Bronchial lymph node (tissue), 1 donor: ENCODE measurements around a stretch of chr6.

DNA sequence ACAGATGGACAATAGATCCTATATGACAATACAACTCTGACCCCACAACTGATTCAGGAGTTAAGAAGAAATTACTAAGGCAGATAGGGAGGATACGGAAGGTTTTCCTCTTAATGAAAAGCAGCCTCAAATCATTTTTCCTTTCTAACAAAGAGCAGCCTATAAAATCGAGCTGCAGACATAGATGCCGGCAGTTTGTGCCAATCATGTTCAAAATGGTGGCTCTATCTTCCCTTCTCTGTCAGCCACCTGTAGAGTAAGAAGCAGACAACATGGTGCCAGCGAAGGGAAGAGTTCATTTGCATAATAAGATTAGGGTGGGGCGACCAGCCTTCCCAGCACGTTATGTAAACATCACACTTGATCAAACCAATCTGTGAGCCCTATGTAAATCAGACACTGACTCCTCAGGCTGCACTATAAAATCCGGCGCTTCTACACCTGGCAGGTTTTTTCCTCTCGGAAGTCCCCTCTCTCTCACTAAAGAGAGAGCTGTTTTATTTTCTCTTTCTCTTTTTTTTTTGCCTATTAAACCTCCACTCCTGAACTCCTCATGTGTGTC is 13.1 kb downstream of the TPMT start:
- PRO-cap = no peak

DNA sequence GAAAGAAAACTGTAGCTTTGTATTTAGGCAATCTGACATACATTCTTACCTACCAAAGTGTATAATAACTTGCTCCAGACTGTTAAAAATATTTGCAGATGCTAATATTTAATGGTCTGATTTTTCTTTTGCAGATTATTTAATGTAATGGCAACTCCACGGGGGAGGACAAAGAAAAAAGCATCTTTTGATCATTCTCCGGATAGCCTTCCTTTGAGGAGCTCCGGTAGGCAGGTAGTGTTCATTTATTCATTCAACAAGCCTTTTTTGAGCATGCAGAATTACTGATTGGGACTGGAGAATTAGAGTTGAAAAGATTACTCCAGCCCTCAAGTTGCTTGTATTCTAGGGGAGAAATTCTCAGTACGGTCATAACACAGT is 4.5 kb downstream of the KDM1B start:
- PRO-cap = no peak

- PRO-cap = unidirectional peak, minus-strand start at chr6:18397716
Observed at GRCh38 chr6:18397428-18397983, 10.4 kb downstream of the RNF144B start.

- PRO-cap = no peak
Observed at GRCh38 chr6:19312055-19312757, 525.0 kb upstream of the ID4 start.

DNA sequence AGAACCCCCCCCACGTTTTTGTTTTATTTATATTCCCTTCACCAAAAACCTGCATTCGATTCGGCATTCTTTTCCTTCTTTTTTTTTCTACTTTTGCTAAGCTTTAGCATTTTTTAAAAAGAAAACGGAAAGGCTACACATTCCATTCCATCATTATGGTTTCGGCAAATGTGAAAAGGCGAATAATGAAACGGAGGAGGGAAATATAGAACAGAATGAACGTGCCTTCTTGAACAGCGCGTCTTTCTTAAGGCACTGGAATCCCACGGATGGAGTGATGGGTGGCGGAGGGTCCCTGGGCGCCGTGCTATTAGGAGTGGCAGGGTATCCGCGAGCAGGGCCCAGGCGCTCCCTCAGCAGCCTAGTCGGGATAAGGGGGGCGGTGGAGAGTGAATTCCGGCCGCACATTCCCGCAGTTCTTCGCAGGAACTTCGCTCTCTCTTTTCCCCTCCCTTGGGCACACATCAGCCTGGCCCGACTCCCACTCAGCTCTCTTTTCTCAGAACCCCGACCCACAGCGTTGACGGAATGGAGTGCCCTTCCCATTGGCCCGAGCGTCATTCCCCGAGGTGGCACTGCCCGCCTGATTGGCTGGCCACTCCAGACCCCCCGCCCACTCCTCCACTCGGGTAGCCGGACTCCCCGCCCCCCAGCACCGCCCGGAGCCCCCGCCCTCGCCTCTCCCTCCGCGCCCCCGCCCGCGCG is 454 bp upstream of the ID4 start:
- PRO-cap = bidirectional peak, plus-strand start outside the sequence, minus-strand start at position 495 of the sequence

GRCh38 chr6:19837662-19837779 is 351 bp downstream of the ID4 start:
- PRO-cap = no peak

DNA sequence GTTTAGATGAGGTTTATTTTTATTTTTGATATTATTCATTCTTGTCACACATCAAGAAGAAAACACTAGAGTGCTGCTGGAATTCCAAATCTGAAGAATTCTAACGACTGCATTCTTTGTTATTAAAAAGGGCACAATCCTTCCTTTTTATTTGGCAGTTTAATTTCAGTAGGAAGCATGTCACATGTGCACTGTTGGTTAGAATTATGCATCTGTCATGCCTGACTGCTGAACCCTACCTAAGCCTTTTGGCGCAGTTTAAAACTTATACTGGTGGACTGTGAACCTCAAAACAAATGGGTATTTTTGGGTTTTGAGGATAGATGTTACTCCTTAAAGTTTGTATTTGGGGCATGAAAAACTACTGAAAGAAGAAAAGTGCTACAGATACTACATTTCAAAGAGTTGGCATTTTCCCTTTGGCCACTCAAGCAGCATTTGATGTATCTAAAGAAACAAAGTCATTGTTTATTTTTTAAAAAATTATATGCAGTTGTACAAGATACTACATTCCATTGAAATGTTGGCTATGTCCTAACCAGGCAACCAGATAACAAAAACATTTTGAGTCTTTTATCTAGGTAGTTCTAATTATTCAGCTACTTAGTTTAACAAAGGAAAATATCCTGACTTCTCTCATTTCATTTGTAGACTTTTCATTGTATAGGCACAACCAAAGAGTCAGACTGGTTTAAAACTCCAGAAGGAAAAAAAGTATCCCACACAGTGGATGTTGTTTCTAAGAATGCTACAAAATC is 4.2 kb downstream of the ID4 start:
- PRO-cap = unidirectional peak, minus-strand start at position 99 of the sequence

DNA sequence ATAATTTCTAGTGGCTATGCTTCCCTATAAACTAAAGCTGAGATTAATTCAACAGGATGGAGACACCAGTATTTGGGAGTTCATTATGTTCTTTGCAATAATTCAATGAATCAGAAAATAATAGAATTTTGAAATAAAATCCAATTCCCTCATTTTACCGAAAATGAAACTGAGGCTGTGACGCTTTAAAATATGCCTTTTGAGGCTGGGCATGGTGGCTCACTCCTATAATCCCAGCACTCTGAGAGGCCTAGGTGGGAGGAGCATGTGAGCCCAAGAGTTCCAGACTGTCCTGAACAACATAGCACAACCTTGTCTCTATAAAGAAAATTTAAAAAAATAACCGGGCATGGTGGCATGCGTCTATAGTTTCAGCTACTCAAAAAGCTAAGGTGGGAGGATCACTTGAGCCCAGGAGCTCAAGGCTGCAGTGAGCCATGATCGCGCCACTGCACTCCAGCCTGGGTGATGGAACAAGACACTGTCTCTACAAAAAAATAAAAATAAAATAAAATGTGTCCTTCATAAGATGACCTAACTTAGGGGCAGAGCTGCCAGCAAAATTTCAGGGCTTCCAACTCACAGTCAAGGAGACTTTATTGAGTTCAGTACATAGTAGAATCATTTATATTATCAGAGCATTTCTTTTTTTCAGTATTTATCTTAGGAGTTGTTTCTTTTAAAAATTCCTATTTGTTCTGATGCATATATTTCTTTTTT is 12.5 kb downstream of the ID4 start:
- PRO-cap = no peak

GRCh38 chr6:20201864-20202457 is 10.3 kb downstream of the MBOAT1 start:
- PRO-cap = no peak

DNA sequence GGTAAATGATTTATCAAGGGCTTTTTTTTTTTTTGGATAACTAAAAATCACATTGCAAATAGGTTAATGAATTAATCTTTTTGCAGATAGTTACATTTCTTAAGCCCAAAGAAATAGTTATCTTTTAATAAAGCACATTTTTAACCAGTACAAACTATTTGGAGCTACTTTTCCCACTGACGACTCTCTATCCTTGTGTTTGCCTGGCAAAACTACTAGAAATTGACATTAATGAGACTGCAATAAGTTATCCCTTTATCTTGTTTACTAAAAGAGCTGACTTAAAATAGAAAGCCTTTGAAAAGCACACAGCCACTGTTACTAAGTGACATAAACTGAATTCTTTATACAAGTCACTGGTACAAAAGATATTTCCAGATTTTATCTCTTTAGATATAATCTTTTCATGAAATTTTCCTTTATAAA is 9.7 kb downstream of the MBOAT1 start:
- PRO-cap = no peak

GRCh38 chr6:20401096-20401642 is 510 bp upstream of the E2F3 start:
- PRO-cap = unidirectional peak, minus-strand start at chr6:20401443; bidirectional peak, plus-strand start at chr6:20401909, minus-strand start at chr6:20401479

DNA sequence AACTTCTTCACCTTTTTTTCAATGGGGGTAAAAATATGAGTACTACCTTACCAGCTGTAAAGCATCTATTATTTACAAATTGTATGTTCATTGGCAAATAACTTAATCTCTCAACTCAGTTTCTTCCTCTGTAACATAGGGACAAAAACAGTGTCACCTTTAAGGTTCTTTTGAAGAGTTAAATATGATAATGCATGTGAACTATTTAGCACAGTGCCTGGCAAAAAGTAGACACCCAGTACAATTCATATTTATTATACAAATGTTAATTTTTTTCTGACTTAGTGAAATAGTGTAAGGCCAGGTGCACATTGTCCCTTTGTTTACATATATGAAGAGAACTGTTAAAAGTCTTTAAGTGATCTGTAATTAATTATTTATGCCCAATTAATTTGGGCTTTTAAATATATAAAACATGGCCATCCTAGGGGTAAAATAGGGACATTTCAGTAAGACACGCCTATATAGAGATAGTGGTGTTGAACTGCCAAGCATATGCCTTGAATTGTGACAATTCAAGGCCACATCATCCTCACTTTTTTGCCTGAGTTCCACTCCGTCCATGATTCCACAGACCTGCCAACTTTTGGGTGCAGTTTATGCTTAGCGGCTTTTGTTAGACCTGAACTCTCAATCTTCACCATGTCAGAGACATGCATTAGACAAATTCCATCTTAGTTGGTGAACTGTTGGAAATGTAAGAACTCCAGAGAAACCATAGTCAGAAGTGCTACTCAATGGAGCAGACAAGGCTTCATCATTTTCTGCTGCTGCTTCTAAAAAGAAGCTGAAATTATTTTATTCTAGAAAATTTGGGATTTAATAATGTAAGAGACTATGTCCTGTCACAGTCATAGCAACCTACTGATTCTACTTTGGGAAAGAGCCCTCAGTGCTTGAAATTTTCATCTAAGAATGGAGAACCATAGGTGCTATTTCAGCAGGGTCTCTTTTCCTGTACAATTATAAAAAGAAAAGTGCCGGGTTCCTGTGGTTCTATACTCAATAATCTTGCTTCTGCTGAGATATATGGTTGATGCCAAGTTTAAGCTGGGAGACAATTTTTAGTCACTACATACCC is 4.8 kb downstream of the E2F3 start:
- PRO-cap = no peak

DNA sequence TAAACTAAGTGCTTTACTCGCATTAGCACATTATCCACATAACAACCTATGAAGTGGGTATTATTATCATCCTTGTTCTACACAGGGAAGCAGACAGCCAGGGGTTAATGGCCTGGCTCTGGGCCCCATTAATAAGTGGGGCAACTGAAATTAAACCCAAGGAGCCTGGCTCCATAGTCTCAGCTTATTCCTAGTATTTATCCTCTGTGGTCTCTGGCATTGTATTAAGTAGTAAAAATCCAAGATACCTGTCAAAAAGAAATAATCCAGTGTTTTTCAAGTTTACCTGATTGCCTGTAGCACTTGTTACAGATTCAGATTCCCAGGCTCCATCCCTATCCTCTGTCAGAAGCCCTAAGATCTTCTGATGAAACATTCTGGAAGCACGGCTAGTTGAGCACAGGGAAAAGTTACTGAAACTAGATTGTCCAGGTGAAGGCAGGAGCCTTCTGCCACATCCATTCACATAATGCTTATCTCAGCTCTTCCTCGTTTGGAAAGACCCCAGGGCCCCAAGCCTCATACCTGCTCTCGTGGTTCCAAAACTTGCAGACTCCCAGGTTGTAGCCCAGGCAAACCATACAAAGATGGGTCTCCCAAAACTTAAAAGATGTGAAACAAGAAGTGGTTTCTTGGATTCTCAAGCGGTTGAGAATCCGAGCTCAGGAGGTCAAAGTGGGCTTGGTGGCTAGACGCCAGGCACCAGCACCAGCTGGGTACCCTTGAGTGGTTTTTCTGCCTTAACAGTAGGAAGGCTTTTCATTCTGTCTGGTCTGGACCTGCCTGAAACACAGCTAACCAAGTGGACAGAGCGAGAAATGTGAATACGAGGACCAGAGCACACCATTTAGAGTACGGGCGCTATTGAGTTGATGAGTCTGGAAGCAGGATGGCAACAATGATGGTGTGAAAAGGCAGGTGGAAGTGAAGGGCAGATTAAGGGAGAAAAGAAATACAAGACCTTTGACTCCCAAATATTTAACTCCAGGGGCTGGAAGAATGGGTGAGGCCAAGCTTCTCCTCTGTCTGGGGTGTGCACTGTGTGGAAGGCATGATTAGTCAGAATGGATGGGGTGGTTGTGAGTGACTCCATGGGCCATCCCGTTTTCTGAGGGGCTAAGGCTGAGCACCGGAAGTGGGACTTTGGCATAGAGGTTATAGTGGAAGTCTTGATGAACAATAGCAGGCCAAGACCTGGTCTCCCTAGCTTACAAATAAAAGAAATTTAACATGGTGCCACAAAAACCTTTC is 11.7 kb downstream of the E2F3 start:
- PRO-cap = no peak

GRCh38 chr6:20540766-20541090 is 6.5 kb downstream of the CDKAL1 start:
- PRO-cap = no peak

DNA sequence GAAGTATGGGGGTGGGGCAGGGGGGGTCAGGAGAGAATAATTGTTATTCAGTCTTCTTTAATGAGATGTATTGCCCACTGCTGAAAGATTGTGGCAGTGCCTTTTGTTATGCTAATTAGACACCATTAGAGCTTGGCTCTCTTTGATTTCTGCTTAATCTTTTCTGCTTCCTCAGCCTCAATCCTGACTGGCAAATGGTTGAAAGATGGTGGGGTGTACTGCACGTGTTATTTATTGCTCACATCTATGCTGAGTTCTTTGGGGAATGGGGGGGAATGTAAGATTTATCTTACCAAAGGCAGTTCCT is 407.5 kb upstream of the SOX4 start:
- PRO-cap = no peak

- PRO-cap = no peak
Observed at GRCh38 chr6:21188741-21189336, 404.7 kb upstream of the SOX4 start.

GRCh38 chr6:21258505-21258975 is 335.0 kb upstream of the SOX4 start:
- PRO-cap = no peak

DNA sequence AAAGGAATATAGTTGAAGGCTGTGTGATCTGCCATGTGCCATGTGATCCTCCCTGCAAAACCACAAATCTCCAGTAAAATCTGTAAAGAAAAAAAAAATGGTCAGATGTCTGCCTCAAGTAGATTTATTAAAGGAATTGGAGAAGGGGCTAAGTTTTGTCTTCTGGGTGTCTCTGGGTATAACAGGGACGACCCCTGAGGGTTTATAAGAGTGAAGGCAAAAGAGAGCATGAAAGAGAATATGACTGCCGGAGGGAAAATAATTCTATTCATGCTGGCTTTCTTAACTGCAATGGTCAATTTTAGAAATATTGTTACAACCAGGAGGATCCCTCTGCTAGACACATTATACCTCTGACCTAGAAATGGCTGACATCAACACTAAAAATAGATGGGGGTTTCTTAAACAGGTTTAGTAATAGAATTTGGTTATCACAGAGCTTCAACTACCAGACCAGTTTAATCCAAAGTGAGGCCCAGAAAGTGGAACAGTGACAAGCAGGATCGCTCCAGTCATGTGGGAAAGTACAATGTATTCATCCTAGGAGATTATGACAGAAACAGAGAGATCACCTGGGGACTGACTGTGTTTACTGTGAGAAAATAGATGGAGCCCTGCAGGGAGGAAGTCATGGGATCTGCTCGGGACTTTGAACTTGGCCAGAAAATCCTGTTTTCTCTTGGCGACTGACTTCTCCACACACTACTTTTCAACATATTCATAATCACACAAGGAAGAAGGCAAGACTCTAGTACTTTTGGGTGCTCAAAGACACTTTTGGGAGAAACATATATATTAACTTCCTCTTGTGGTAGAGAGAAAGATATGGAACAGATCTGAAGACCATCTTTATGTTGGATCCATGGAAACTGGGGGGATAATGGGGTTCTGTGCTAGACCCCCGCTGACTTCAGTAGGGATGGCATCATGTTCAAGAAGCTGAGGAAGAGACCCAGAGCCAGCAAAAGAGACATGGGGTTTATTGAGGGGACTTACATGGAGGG is 238.8 kb upstream of the SOX4 start:
- PRO-cap = unidirectional peak, minus-strand start at position 705 of the sequence

DNA sequence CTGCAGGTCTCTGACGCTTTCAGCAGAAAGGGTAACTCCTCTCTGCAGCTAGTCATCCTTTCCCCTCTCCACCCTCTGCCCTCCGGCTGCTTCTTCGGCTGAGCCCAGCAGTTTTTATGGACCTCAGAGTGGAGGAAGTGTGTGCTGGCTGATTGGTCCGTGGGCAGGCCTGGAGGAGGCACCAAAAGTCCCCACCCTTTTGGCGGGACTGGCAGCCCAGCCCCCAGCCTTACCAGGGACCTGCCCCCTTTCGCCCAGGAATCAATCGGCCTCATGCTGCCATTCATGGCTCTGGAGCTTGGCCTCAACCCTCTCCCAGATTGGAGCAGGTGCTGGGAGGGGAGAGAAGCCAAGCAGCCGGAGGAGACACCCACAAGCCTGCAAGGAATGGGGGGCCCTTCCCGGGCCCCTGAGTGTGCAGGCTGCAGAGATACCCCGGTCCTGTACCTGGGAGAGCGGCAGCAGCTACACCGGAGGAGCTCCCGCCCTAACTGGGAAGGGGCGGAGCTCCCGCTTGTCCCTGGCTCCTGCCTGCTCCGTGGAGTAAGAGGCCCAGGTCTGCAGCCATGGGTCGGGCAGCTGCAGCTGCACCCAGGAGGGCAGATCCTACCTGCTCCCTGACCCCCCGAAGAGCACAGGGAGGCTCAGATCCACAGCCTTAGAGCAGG is 170.3 kb upstream of the SOX4 start:
- PRO-cap = no peak

DNA sequence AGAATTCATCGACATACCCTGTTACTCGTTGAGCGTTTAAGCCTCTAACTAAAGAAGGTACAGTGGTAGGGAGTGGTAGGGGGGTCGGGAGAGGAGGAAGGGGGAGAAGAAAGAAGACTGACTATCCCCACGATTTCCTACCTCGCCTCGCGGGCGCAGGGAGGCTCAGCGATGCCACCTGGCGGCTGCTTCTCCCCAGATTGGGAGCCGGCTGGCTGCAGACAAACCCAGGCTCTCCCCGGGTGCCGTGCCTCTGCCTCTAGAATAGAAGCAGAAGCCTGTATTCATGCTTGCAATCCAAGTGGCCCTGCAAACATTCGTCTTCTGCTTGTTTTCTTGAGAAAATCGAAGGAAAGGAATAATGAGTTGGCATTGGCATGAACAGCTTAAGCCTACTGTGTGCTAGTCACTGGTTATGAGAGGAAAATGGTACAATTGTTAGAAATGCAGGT is 4.3 kb upstream of the SOX4 start:
- PRO-cap = no peak